ENCODE measurements around a stretch of chr7.

GRCh38 chr7:32941811-32942245 lies 15.4 kb upstream of the FKBP9 start:
- RAMPAGE, long total RNA: no peak
- RRBS: no CpG with 5 or more reads among the region's 9 CpGs

- RAMPAGE, long total RNA: no peak
- RRBS: no CpG with 5 or more reads among the region's 4 CpGs
Observed at GRCh38 chr7:32980104-32980670, 22.9 kb downstream of the FKBP9 start.

DNA sequence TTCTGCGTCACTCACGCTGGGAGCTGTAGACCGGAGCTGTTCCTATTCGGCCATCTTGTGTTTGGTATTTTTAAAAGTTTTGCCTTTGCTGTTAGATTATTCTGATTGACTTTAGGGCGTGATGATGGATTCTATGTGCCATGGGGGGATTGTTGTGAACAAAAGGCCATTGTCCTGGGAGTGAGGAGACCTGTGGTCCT lies 89.1 kb downstream of the BMPER start:
- RAMPAGE, long total RNA: no peak
- RRBS: no CpG with 5 or more reads among the region's 5 CpGs

DNA sequence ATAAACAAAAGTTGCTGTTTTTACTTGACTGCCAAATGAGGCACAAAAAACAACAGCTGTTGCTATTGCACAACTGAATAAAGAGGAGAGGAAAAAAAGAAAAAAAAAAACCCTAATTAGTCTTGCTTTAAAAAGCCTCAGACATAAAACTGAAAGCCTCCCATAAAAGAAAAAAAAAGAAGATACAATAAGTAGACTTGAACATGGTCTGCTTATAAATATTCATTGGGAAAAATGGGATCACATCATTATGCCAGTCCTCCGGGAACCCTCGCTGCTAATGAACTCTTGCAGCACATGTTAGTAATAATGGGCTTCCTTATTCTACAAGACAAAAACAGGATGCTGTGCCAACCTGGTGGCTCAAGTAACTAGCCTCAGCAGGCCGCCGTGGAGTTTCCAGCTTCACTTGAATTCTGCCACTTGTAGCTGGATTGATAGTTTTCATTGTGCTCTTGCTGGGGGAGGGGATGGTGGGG lies 153.6 kb downstream of the BMPER start:
- RAMPAGE, long total RNA: no peak
- RRBS: no CpG with 5 or more reads among the region's 4 CpGs

DNA sequence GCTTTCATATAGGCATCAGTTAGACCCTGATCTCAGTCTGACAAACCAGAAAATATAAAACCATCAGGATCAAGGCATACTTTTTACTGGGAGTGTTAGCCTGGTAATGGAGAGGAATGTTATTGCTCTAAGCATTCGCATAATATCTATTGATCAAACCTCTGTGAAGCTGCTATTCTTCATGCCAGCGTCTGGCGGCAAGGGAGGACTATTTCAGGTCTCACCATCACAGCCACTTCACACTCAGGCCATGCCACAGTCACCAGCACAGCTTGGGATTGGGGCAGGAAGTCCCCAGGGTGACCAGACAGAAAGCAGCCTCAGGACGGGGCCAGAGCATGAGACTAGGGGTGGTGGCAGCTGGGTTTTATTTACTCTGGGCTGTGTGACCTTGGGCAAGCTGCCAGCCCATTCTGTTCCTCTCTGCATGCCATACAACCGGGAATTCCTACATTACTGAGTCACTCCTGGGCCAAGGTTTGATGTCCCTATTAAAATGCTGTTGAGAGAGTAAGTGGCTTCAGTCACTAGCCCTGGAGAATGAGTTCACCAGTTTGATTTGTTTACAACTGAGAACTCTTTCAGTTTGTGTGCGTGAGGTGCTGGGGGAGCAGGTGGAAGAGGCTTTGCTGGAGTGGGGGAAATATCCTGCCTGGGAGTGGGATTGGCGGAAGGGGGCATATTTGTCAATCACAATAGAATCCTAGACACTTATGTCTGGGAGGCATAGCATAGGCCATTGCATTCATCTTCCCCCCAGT lies 90.3 kb downstream of the NPSR1 start:
- RAMPAGE, long total RNA: no peak
- RRBS: no CpG with 5 or more reads among the region's 7 CpGs

DNA sequence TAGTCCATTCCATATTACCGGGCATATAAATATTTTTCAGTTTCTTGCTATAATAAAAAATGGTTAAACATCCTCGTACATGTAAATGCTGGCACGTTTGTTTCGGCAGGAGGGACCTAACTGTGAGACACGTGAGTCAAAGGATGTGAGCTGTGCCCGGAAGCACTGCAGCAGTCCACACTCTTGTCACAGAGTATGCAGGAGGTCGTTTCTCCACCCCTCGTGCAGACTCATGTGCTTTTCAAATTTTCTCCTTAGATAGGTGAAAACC lies 45.4 kb downstream of the DPY19L1 start:
- RAMPAGE, long total RNA: no peak
- RRBS: no CpG with 5 or more reads among the region's 8 CpGs

DNA sequence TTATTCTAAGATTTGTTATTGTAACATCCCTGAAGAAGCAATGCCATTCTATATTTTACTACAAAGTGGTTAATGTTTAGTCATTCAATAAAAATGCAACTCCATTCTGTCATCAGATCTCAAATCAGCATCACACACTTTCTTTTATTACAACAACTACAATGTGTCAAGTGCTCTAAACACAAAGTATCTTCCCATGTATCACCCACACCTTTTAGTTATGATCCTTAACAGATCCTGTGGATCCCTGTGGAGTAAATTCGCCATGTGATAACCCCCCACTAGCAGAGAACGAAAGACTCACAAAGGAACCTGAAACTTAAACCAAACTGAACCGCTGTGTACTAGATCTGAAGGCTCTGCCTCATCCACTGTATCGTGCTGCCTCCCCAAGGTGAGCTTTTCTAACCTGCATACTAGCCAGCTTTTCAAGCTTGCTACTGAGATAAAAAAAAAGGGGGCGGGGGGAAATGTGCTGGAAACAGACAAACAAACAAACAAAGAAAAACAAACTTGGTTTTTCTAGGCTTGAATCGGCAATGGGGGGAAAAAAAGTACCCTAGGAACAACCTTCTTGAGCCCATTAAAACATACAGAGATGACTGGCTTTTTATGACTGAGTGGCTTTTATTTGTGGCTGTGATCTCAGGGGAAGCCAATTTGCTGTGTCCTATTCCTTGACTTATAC lies 1.7 kb downstream of the DPY19L1 start:
- RAMPAGE, long total RNA: no peak
- RRBS: no CpG with 5 or more reads among the region's 6 CpGs

- RAMPAGE, long total RNA: no peak
- RRBS: no CpG with 5 or more reads among the region's 5 CpGs
Observed at GRCh38 chr7:35401425-35401853, 147.5 kb upstream of the TBX20 start.

- RAMPAGE, long total RNA: no peak
- RRBS: no CpG with 5 or more reads among the region's 40 CpGs
Observed at GRCh38 chr7:35537239-35537892, 157.6 kb downstream of the HERPUD2 start.

DNA sequence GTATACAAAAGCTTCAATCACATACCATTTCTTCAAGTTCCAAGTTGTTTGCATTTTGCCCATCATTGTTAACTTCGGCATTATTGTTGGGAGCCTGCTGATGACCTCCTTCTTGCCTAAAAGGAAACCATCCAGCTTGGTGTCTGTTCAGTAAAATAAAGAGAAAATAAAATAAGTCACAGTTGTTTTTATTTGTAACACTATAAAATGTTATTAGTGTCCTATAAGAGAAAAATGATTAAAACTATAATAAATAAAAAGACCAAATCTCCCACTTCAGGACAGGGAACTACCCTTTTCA lies 60.7 kb downstream of the HERPUD2 start:
- RAMPAGE, long total RNA: no peak
- RRBS: no CpG with 5 or more reads among the region's 1 CpG

DNA sequence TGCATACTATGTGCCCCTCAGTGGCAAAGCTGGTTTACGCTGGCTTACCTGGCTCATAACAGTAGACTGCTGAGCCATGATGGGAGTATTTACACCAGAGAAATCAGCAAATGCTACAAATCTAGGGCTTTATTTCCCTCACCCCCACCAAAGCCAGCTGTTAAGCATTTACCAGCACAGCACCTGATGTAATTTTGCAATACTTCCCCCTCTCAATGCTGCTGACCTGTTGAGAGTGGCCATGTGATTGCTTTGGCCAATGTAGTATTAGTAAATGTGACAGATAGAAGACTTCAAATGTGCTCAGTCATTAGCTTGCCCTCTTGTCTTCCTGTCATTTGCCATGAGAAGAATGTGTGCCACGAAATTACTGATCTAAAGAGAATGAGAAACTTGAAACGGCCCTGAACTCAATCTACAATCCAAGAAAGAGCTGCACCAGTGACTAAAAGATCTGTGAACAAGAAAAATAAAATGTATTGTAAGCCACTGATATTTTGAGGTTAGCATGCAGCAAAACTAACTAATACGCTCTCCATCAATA lies 46.5 kb downstream of the HERPUD2 start:
- RAMPAGE, long total RNA: no peak
- RRBS: no CpG with 5 or more reads among the region's 4 CpGs

GRCh38 chr7:35868728-35869343 lies 68.0 kb downstream of the SEPTIN7 start:
- RAMPAGE, long total RNA: no peak
- RRBS: no CpG with 5 or more reads among the region's 2 CpGs

DNA sequence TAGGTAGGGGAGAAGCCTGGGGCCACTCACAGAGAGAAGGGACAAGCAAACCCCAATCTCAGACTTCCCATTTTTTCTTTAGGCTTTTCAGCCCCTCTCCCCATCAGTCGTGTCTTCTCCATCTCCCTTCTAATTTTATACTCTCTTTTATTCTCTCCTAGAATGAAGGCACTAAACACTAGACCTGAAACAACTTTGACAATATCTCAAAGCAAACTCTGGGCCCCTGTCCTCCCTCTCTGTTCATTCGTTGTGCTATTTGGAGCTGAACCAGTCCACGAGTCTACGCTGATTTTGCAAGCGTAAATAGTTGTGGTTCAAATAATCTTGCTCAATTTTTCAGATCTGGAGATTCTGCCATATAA lies 105.1 kb upstream of the EEPD1 start:
- RAMPAGE, long total RNA: no peak
- RRBS: no CpG with 5 or more reads among the region's 5 CpGs

DNA sequence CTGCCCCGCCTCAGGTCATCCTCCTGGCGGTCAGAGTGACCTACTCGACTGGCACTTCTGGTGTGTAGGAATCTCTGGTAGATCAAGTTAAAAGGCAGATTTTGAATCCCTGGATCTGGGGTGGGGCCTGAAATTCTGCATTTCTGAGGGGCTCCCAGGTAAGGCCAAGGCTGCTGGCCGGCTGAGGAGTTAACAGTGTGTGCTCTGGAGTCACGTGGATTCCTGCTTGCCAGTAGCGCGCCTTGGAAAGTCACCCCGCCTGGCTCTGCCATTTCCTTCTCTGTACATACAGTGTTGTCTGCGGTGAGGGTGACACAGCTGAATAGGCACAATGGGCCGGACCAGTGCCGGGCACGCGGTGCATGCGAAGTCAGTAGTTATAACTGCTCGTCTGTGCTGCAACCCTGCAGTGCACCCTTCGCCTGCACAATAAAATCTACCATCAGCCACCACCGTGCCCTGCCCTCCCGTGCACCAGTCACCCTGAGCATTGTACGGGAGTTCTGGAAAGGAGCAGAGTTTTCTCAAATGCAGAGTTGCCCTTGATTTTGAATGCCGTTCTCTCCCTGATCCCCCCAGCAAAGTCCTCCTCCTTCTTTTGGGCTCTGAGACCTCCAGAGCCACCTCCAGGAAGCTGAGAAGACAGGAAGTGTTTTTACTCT lies 67.9 kb upstream of the EEPD1 start:
- RAMPAGE, long total RNA: no peak
- RRBS: no CpG with 5 or more reads among the region's 20 CpGs

DNA sequence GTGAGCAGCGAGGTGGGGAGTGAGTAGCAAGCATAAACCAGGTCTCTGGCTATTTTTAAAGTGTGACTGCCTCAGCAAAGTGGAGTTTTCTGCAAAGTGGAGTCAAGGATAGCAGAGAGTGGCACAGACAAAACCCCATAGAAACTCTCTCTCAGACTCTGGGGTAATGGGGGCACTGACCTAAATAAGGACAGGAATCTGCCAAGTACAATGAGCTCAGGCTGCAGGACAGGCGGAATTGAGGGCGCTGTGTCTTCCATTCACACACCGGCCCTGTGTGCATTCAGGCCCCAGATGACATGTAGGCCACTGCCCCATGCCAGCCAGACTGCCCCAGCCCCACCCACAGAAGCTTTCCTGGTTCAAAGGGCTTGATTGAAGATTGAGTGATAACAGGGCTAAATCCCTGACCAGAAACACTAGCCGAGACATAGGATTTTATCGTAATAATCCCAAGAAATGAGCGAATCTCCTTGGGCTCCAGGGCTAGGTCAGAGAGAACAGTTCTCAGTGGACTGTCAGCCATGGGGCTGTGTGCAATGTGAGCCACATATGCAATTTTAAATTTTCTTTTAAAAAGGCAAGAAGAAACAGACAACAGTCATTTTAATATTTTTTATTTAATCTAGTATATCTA lies 52.8 kb downstream of the EEPD1 start:
- RAMPAGE, long total RNA: no peak
- RRBS: no CpG with 5 or more reads among the region's 7 CpGs

- RAMPAGE, long total RNA: no peak
- RRBS: no CpG with 5 or more reads among the region's 11 CpGs
Observed at GRCh38 chr7:36258410-36258895, 105.4 kb downstream of the EEPD1 start.

DNA sequence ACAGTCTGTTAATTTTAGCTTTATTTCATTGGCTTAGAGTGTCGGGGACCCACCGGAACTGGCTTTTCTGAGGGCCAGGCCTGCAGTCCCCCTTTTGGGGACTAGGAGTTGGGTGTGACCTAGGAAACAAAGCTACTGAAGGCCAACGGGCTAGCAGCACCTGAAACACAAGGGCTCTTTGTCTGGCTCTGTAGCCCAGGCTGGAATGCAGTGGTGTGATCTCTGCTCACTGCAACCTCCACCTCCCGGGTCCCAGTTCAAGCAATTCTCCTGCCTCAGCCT lies 820 bp upstream of the ANLN start:
- RAMPAGE, long total RNA: no peak
- RRBS: no CpG with 5 or more reads among the region's 4 CpGs

DNA sequence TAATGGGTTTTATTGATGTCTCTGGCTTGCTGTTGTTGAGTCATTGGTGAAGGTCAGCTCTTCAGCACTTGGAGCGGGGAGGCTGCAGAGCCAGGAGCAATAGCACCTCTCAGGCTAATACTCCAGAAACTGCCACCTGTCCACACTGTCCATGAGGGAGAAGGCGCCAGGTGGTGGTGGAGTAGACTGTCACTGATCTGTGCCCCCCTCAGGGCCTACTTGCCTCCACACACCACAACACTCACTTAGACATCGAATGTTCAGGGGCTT lies 140.1 kb upstream of the AOAH start:
- RAMPAGE, long total RNA: no peak
- RRBS: no CpG with 5 or more reads among the region's 3 CpGs

DNA sequence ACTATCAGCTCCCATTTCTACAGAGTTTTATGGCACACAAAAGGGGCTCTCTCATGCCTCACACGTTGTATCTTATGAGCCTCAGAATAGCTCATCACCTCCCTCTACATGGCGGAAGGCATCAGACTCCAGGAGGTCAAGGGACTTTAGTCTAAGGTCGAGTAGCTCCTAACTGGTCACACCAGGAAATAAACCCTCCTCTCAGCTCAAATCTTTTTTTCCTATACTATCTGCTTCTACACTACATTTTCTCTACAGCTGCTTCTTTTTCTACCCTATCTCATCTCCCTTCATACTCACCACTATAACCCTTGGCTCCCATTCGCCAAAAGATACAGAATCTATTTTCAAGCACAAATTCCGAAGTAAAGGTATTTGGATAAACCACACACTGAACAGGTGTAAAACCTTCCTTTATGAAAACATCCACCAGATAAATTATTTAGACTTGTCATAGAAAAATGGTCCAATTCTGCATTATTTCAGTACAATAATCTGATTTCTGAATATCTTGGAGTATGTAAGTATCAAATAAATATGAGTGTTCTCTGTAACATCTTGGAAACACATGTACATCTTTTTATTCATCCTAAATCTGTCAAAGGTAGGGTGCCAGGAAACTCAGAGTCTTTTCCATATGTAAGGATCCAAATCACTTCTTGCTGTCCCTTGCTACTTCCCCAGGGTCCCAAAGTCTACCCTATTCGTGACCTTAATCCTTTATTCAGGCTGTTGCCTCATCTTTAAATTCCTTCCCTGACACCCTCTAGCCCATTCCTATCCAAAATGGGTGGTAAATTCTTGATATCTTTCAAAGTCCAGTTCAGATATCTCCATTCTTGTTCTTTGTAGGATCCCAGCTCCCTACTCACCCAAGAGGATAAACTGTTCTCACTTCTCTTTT lies 231.0 kb upstream of the AOAH start:
- RAMPAGE, long total RNA: no peak
- RRBS: no CpG with 5 or more reads among the region's 6 CpGs

DNA sequence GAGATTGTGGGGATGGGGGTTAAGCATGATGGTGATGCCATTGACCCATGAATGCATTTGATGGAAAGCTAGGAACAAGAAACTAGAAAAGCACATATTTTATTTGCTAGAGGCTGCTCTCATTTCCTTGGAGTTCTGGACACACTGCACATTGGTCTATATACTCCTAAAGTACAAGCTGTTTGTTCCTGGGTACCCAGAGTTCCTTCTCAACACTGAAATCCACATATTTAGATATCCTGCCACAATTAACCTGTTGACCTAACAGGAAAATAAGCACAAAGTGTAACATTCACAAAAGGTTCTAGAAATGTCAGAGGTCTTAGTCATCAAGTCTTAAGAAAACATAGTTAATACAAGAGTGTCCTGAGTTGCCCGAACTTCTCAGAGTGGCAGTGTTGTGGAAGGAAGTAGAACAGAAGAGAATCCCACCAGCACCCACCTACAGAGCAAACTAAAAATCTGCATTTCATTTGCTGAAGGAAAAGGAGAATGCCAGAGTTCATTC lies 115.6 kb downstream of the ELMO1 start:
- RAMPAGE, long total RNA: no peak
- RRBS: no CpG with 5 or more reads among the region's 1 CpG